Spleen (tissue), 7 donors: ENCODE measurements around a stretch of chr5.

- PRO-cap, 4 experiments = no peak in any of the 4 experiments
- RAMPAGE, long total RNA, 4 experiments = no peak in any of the 4 experiments
Measured at GRCh38 chr5:172918306-172918743, 40.9 kb upstream of the RPL26L1 start.

GRCh38 chr5:172920149-172921089, 38.8 kb upstream of the RPL26L1 start:
- PRO-cap, 4 experiments = no peak in any of the 4 experiments
- RAMPAGE, long total RNA, 4 experiments = no peak in any of the 4 experiments

DNA sequence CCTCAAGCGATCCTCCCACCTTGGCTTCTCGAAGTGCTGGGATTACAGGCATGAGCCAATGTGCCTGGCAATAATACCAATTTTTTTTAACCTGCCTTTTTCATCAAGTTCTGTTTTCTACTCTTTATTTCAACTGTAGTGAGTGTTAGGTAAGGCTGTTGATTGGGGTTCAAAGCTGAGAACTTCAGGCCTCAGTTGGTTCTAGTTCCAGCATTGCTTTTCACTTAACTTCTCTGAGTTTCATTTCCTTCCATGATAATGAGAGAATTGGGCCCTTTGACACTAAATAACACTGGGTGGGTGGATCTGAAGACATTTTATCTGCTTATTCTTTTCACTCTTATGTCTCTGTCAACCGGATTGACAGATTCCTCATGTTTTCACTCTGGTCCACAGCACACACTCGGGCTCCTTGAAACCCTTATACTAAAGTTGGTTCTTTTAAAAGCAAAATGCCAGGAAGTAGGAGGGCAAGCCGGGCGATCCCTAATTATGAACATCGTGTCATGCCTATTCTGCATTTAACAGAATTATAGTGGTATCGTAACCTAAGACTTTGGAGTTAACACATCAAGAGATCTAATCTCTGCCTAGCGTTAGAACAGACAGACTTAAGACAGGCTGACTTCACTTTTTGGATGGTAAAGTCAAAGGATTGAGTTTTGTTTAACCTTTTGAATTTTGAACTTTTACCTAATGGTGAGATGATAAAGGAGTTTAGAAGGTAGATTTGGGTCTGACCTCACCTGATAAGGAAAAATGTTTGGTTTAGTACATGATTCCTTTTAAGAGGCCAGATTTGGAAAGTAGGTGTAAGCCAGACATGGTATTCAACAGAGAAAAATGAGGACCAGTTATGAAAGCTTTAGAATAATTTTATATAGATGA, 28.2 kb upstream of the CREBRF start:
- PRO-cap, 4 experiments = no peak in any of the 4 experiments
- RAMPAGE, long total RNA, 4 experiments = no peak in any of the 4 experiments

DNA sequence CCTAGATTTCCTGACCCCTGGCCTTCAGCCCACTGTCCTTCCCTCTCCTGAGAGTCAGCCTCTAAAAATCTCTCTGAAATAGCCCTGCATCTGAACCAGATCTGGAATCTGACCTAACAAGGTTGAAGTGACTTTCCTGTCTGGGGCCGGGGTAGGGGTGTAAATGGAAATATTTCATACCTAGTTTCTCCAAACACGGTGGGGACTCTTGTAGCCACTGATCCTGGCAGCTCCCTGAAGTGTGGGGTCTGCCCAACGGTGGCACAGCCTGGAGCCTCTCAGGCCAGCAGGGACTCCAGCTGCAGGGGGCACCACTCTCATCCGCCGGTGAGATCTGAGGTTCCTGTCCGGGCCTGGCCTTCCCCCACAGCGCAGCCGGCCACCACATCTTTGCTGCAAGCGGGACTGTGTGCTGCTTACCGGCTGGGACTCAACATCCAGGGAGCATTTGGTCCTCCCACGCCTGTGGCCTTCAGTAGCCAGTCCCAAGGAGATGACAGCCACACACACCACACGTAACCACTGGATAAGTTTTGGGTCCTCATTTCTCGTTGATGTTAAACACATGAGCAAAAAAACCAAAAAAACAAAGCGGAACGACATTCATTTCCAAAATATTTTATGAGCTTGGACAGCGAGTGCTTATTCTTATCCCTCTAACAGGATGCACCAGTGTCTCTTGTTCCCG, 7.7 kb upstream of the NKX2-5 start:
- PRO-cap, 4 experiments = peak in 1 of 4 experiments; most common plus-strand start position 387 of the sequence (in 1); most common minus-strand start position 407 of the sequence (in 1)
- RAMPAGE, long total RNA, 4 experiments = no peak in any of the 4 experiments

GRCh38 chr5:173278780-173279251, 43.8 kb upstream of the NKX2-5 start:
- PRO-cap, 4 experiments = no peak in any of the 4 experiments
- RAMPAGE, long total RNA, 4 experiments = no peak in any of the 4 experiments

GRCh38 chr5:173283546-173284199, 44.5 kb downstream of the STC2 start:
- PRO-cap, 4 experiments = no peak in any of the 4 experiments
- RAMPAGE, long total RNA, 4 experiments = no peak in any of the 4 experiments

DNA sequence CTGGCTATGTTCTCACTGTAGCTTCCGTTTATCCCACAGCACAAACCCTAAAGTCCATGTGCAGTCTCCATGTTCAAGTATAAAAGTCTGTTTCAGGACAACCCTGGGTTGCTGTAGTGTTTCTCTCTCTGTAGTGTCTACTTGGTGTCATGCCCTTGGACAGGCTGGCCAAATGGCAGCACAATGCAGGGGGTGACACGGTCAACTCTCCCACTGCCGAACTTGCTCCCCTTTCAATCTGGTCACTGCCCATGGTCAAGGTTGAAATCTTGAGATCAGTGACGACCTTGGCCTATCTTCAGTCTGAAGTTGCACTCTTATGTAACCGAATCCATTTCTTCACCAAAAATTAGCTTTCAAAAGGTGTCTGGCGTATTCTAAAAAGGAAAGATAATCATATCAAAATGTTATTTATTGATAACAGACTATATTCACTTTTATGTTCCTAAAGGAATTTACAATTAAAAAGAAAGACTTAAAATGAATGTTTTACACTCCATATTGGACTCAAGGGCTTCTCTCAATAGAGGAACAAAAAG, 8.5 kb downstream of the BOD1 start:
- PRO-cap, 4 experiments = no peak in any of the 4 experiments
- RAMPAGE, long total RNA, 4 experiments = no peak in any of the 4 experiments

GRCh38 chr5:173727899-173728452, 111.5 kb upstream of the BOD1 start:
- PRO-cap, 4 experiments = no peak in any of the 4 experiments
- RAMPAGE, long total RNA, 4 experiments = no peak in any of the 4 experiments

GRCh38 chr5:173866072-173866850, 21.9 kb upstream of the CPEB4 start:
- PRO-cap, 4 experiments = peak in 1 of 4 experiments; most common minus-strand start chr5:173866652 (in 1)
- RAMPAGE, long total RNA, 4 experiments = no peak in any of the 4 experiments

- PRO-cap, 4 experiments = no peak in any of the 4 experiments
- RAMPAGE, long total RNA, 4 experiments = no peak in any of the 4 experiments
Measured at GRCh38 chr5:173908131-173908394, 19.9 kb downstream of the CPEB4 start.

- PRO-cap, 4 experiments = no peak in any of the 4 experiments
- RAMPAGE, long total RNA, 4 experiments = no peak in any of the 4 experiments
Measured at GRCh38 chr5:173920927-173921827, 33.0 kb downstream of the CPEB4 start.

DNA sequence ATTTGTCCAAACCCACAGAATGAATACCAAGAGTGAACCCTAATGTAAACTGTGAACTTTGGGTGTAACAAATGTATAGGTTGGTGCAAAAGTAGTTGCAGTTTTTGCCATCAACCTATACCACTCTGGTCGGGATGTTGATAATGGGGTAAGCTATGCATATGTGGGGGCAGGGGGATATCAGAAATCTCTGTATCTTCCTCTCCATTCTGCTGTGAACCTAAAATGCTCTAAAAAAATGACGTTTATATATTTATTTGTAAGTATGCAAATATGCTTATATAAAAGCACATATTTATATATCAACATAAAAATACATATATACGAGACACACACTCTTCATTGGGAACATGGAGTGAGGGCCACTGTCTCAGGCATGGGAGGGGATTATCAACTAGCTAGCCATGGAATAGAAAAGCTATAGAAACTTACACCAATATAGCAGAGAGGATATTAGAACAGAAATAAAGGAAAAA, 40.1 kb downstream of the CPEB4 start:
- PRO-cap, 4 experiments = no peak in any of the 4 experiments
- RAMPAGE, long total RNA, 4 experiments = no peak in any of the 4 experiments

DNA sequence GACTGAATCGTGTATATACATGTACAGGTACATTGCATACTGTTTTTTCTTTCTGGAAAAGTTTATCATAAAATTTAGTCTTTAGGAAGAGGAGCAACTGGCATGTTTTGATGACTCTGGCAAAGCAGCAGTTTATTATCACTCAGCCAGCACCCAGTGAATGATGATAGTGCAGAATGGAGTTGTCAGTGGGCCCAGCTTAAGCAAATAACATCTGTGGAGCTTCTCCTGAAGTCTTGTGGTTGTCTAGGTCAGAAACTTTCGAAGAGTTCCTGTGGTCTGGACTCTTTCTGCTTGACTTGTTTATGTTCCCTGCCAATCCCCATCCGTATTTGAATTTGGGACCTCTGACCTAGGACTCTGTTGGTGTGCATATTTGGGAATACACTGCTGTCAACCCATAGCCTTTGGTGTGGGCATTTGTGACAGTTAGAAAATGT, 38.1 kb upstream of the C5orf47 start:
- PRO-cap, 4 experiments = peak in 2 of 4 experiments; most common plus-strand start position 267 of the sequence (in 2)
- RAMPAGE, long total RNA, 4 experiments = no peak in any of the 4 experiments

DNA sequence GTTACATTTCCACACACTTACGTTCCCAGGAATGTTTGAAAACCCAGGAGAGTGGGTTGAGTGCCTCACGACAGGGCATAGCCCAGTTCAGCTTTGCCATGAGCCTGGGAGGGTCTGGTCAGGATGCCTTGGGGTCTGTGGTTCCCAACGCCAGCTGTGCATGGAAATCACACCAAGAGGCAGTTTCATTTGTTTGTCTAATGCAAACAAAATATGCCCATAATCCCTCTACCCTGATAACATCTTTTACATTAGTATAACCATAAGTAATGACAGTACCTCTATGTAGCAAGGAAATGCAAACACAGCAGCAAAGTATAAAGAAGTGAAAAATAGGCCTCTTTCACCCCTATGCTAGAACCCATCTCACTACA, 25.2 kb upstream of the MSX2 start:
- PRO-cap, 4 experiments = peak in 2 of 4 experiments; most common plus-strand start position 101 of the sequence (in 2)
- RAMPAGE, long total RNA, 4 experiments = no peak in any of the 4 experiments

- PRO-cap, 4 experiments = no peak in any of the 4 experiments
- RAMPAGE, long total RNA, 4 experiments = no peak in any of the 4 experiments
Measured at GRCh38 chr5:175059828-175060454, 335.6 kb downstream of the MSX2 start.

- PRO-cap, 4 experiments = no peak in any of the 4 experiments
- RAMPAGE, long total RNA, 4 experiments = no peak in any of the 4 experiments
Measured at GRCh38 chr5:175658381-175659123, 681 bp downstream of the HRH2 start.

GRCh38 chr5:175680865-175681354, 23.0 kb downstream of the HRH2 start:
- PRO-cap, 4 experiments = no peak in any of the 4 experiments
- RAMPAGE, long total RNA, 4 experiments = no peak in any of the 4 experiments

DNA sequence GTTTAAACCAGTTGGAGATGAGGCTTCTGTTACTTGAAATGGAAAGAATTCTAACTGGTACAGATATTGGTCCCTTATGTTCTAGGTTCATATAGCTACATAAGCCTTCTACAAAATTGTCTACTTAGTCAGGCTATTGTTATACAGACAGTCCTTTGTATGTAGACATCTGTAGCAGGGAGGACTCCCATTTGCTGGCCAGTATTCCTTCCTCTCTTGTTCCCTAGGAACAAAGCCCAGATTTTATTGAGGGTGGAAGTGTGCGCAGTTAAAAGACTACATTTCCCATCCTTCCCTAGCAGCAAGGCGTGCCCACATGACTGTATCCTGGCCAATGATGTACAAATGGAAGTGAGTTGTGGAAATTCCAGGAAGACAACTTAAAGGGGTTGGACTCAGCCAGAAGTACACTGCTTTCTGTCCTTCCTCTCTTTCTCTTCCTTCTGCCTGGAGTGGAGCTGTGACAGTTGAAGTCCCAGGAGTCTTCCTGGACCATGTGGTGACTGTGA, 88.9 kb downstream of the HRH2 start:
- PRO-cap, 4 experiments = no peak in any of the 4 experiments
- RAMPAGE, long total RNA, 4 experiments = no peak in any of the 4 experiments

DNA sequence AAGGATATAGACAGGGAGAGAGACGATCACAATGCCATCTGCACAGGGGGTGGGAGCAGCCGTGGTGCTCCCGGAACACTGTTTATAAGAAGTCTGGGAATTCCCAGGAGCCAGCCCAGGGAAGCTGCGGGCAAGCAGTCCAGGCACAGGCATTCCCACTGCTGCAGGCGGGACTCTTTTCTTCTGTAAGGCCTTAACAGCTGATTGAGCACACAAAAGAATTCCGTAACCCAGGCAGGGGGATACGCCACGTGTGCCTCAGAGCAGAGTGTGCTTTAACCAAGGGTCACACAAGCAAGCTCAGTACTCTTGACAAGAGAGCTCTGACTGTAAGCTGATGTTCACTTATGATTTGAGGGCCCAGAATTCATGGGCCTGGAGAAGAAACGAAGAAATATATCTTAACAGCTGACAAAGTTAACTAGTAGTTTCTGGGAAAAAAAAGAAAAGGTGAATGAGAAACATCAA, 86.0 kb upstream of the SIMC1 start:
- PRO-cap, 4 experiments = no peak in any of the 4 experiments
- RAMPAGE, long total RNA, 4 experiments = no peak in any of the 4 experiments

- PRO-cap, 4 experiments = peak in 1 of 4 experiments; most common plus-strand start chr5:176216568 (in 1); most common minus-strand start chr5:176216447 (in 1)
- RAMPAGE, long total RNA, 4 experiments = start-site peak on the minus strand in 2 of 4 experiments, at chr5:176216321-176216426 at its widest, 9 to 16 reads per replicate
Measured at GRCh38 chr5:176216281-176216853, 21.9 kb upstream of the SIMC1 start.